Osteoblast (primary cell): ENCODE results near the genes ZMAT5 and RNF215.

- CAGE, long polyA plus RNA = no peak
- RRBS = 2% methylated on average over 35 of the region's 73 CpGs
Measured at GRCh38 chr22:28799741-28800633, 27.5 kb downstream of the CCDC117 start.

- CAGE, long polyA plus RNA = no peak
- RRBS = no CpG with 5 or more reads among the region's 15 CpGs
Measured at GRCh38 chr22:28882338-28883040, 883 bp upstream of the ZNRF3 start.

DNA sequence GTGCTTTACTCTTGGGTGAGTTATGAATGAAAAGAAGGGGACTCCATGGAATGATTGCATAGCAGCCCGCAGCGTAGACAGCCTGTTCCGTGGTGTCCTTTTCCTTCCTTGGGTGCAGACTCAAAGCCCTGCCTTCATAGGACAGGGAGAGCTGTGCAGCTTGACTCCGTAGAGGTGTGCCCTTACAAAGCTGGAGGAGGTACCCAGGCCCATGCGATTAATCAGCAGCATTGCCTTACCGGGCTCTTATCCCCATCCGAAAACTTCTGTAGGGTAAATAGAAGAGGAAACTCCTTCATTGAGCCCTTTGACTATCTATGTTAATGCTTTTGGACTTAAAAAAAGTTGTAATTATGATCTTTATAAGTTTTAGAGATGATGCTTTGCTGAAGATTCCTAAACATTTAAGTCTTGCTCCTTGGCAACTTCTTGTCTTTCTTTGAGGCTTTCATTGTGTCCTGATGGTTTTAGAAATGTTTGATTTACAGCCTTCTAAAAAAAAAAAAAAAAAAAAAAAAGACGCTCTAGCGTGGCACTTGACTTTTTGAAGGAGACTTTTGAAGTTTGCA lies 1.8 kb downstream of the ZNRF3 start:
- CAGE, long polyA plus RNA = no peak
- RRBS = no CpG with 5 or more reads among the region's 9 CpGs

- CAGE, long polyA plus RNA = no peak
- RRBS = 31% methylated on average over 2 of the region's 12 CpGs
Measured at GRCh38 chr22:28911685-28912694, 28.6 kb downstream of the ZNRF3 start.

DNA sequence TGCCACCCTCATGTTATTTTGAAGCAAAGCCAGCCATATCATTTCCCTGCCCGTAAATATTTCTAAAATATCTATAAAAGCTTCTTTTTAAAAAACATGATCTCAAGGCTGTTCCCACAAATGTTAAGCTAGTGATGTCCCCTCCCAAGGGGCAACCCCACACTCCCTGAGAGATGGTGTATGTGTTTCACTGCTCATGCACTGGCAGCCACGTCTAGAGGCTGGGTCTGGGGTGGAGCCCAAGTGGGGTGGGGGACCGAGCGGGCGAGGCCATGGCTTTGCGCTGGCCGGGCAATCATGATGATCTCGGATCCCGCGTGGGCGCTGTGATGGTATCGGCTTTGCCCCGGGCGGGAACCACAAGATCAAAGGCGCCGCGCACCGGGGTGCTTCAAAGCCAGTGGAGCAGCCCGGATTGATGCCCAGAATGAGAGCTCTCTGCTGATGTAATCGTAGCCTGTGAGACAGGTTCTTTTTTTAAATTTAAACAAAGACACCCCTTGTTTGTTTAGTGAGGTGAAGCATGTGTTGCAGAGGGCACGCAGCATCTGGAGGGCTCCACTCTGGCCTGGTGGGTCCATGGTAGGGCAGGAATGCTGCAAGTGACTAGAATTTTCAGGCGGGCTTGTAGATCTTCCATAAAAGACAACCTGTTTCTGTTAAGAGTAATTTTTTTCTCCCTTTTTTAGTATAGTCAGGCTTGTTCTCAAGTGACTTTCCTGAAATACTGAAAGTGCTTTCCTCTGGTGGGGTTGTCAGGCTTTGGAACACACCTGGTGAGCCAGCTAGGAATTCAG lies 40.5 kb downstream of the ZNRF3 start:
- CAGE, long polyA plus RNA = no peak
- RRBS = 59% methylated on average over 7 of the region's 22 CpGs

DNA sequence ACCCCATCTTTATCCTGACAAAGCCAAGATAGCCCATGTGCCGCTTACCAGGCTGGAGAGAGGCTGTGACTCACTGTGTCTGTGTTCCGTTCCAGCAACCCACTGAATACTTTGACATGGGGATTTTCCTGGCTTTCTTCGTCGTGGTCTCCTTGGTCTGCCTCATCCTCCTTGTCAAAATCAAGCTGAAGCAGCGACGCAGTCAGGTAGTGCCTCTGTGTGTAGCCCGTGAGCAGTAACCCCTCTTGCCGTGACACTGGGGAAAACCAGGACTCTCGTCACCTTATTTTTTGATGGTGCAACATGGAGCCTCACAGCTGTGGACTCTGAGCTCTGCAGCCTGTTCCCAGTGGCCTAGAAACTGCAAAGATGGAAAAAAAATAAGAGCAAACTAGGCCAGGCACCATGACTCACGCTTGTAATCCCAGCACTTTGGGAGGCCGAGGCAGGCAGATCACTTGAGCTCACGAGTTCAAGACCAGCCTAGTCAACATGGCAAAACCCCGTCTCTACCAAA lies 16.9 kb downstream of the C22orf31 start:
- CAGE, long polyA plus RNA = no peak
- RRBS = no CpG with 5 or more reads among the region's 13 CpGs

GRCh38 chr22:29112776-29113243 lies 40.0 kb downstream of the KREMEN1 start:
- CAGE, long polyA plus RNA = no peak
- RRBS = no CpG with 5 or more reads among the region's 8 CpGs

DNA sequence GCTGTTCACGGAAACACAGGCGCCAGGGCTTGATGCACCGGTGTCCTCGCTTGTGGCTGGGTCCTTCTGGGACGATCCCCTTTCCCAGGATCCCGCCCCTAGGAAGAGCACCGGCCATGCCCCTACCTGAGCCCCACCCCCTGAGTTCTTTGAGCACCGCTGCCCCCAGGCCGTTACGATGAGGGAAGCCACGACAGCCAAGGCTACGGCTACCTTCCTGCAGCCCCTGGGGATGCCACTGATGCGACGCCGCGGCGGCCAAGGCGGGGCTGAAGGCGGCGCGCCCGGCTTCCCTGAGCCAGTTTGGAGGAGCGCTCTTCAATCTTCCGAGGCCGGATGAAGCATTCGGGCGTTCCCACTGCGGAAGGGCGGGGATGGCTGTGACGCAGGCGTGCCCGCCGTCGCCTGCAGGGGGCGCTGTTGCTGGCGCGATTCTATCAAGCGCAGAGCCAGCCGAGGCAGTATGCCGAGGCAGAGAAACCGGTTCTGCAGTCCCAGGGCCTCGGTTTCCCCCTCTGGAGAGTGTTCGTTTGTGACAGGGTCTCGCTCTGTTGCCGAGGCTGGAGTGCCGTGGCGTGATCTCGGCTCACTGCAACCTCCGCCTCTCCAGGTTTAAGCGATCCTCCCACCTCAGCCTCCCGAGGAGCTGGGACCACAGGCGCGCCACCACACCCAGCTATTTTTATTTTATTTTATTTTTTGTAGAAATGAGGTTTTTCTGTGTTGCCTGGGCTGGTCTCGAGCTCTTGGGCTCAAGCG lies 9.7 kb upstream of the NEFH start:
- CAGE, long polyA plus RNA = no peak
- RRBS = 15% methylated on average over 5 of the region's 55 CpGs

GRCh38 chr22:29678012-29678430 lies 41.8 kb upstream of the CABP7 start:
- CAGE, long polyA plus RNA = no peak
- RRBS = no CpG with 5 or more reads among the region's 8 CpGs

GRCh38 chr22:29701020-29702346 lies 18.3 kb upstream of the CABP7 start:
- CAGE, long polyA plus RNA = no peak
- RRBS = no CpG with 5 or more reads among the region's 20 CpGs

DNA sequence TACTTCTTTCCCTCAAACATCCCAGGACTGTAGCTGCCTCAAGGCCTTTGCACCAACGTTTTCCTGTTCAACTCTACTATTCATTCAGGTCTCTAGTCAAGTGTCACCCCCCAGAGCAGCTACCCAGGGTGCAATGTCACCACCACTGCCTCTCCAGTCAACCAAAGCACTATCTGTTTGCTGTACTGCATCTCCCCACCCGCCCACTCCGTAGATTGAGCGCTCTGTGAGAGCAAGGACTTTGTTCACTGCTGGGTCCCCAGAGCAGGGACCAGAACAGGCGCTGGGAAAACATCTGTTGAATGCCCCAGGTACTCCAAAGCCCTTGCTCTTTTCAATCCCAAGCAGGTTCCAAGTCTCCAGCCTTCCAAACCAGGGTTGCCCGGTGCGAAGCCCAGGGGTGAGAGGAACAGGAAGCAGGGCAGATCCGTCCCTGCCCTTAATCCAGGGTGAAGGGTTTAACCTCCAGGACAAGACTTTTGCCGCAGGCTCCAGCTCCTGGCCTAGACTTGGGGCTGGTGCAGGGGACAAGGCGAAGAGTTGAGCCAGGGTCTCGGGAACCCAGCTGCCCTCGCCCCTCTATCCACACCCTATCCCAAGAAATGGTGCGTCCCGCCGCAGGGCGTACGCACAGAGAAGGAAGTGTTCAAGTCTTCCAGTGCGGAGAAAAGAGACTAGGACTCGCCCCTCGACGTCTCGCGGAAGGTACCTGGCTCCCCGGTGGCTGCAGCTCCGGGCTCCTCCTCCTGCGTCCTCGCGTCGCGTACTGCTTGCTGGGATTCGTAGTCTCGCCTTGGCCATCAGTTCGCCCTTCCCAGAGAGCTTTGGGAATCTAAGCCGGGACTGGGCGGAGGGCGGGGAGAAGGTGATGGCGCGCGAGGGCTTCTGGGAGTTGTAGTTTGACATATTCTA lies at the start of gene ZMAT5:
Gene ZMAT5 (minus strand): TSS at position 768 of the 912 bp plus-strand sequence.
- CAGE, long polyA plus RNA = no peak
- RRBS = under 1% methylated on average over 8 of the region's 39 CpGs

DNA sequence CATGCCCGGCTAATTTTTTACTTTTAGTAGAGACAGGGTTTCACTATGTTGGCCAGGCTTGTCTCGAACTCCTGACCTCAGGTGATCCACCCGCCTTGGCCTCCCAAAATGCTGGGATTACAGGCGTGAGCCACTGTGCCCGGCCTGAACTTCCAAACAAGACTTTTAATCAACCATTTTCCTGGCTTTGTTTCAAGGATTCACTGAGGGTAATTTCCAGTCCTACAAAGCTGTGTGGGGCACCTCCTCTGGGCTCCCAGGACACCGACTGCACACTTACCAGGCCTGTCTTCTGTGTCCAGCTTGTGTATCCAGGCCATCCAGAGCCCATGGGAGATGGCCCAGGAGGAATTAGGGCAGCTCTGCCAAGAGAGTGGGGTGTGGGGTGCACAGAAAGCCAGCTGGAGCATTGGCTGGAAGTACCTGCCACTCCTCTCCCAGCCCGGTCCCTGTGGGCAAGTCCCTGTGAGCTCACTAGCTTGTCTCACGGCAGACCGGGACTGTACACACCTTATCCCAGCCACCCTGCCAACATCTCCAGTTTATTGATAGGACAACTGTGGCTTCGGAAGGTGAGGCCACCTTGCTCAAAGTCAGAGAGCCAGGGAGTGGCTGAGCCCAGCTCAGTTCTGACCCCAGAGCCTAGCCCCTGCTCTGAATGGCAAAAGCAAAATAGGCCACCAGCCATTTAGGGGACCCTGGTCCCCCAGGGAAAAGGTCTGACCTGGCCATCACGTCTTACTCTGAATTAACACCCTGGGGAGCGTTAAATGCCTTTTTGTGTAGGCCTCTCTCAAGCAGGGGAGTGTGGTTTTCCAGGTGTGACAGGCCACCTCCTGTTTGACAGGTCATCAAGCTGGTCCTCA lies 14.9 kb downstream of the UQCR10 start:
- CAGE, long polyA plus RNA = no peak
- RRBS = 33% methylated on average over 3 of the region's 12 CpGs

DNA sequence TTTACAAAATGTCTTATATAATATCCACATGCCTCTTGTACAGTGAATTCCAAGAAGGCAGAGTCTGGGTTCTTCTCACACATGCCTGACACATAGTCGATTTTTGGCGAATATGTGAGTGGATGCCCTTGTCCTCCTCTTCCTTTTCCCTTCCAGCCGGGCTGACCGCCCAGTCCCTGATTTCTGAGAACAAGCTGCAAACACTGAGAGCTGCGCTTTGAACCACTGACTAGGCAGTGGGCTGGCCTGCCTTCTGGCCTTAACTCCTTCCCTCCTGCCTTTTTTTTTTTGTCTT lies 17.8 kb downstream of the UQCR10 start:
- CAGE, long polyA plus RNA = no peak
- RRBS = no CpG with 5 or more reads among the region's 5 CpGs

- CAGE, long polyA plus RNA = no peak
- RRBS = no CpG with 5 or more reads among the region's 3 CpGs
Measured at GRCh38 chr22:30076979-30077693, 3.1 kb upstream of the HORMAD2 start.

GRCh38 chr22:30310428-30310959 lies 16.2 kb downstream of the TBC1D10A start:
- CAGE, long polyA plus RNA = no peak
- RRBS = no CpG with 5 or more reads among the region's 7 CpGs

DNA sequence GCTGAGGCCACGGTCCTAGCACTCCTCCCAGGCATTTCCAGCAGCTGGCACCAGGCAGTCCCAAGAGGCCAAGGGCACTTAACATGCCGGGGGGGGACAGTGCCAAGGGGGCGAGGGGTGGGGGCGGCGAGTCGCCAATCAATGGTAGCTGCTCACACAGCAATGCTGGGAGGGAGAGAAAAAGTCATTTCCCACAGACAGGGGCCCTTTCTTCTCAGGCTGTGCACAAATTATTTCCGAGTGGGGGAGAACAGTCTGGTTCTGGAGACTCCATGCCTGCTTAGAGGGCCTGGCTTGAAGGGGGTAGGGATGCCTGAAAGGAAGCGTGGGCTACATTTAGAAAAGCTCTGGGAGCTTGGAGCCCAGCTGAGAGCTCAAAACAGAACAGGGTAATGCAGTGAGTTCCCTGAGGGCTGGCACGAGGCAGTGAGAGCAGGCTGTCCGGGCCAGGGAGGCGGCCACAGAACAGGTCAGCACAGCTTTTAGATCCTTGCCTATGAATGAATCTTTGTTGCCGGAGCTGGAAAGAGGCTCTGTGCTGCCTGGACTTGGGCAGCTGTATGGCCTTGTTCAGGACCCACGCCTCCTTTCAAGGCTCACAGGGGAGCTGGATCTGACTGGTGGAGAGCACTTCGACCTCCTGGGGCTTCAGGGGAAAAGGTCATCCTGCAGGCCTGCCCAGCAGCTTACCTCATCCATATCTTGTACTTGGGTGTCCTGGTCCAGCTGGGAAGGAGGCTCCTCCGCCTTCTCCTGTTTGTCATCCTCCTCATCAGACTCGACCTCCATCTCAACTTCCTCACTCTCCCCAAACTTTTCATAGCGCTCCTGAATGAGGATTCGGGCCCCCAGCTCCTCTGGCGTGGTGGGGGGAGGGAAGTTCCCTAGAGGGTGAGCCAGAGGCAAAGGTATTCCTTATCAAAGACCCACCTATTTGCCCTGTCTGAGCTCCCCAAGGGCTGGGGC lies 14.5 kb upstream of the TBC1D10A start:
- CAGE, long polyA plus RNA = no peak
- RRBS = 64% methylated on average over 3 of the region's 19 CpGs

GRCh38 chr22:30342057-30342600 lies 14.6 kb downstream of the SF3A1 start:
- CAGE, long polyA plus RNA = no peak
- RRBS = no CpG with 5 or more reads among the region's 8 CpGs

DNA sequence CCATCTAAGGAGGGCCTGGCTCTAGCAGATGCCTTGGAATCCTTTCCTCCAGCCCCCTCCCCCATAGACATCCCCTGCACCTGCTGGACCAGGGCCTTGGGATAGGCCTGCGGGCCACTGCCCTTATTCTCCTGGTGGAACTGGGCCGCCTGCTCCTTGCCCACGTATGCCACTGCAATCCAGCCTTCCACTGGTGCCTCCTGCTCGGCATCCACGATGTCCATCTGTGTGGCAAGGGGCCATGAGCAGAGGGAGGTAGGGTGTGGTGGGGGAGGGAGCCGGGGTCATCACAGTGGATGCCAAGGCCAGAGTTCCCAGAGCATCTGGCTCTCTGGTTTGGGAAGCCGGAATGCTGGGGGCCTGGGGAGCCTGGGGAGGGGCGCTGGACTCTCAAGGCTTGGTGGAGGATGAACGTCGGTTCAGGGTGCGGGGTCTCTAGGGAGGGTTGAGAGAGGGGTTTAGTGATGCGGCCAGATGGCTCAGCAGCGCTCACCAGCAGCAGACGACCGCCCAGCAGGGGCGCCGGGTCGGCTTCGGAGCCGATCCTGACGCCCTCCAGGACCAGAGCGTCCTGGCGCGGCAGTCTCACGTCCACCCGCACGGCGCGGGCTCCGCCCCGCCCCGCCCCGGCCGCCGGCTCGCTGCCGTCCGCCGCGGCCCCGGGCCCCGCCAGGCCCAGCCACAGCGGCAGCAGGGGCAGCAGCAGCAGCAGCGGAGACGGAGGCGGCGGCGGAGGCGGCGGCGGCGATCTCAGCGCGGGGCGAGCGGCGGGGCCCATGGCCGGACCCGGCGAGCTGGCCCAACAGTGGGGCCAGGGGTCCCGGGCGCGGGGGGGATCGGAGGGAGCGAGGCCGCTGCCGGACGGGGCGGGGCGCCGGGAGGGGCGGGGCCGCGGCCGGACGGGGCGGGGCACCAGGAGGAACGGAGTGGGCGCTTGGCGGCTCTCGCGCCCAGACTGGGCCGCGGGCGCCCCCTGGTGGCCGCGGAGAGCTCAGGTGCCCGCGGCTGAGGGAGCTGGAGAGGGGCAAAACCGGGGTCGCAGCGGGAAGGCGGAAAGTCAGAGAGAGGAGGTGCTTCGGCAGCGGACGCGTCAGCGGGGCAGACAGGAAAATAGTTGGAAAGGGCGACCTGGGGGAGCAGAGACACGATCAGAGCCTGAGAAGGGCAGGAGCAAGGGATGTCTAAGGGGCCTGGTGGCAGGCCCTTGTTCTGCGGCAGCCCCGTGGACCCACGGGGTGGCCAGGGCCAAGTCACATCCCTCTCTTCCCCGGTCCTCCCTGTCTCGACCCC lies at the start of gene RNF215:
Gene RNF215 (minus strand): TSS at position 876 of the 1,290 bp plus-strand sequence.
- CAGE, long polyA plus RNA = start-site peak on the minus strand centred at position 857 of the sequence, 73 bp wide, 19 and 17 reads in 2 replicates
- RRBS = 2% methylated on average over 22 of the region's 105 CpGs

- CAGE, long polyA plus RNA = no peak
- RRBS = no CpG with 5 or more reads among the region's 15 CpGs
Measured at GRCh38 chr22:30399426-30399886, 2.6 kb downstream of the SEC14L2 start.

DNA sequence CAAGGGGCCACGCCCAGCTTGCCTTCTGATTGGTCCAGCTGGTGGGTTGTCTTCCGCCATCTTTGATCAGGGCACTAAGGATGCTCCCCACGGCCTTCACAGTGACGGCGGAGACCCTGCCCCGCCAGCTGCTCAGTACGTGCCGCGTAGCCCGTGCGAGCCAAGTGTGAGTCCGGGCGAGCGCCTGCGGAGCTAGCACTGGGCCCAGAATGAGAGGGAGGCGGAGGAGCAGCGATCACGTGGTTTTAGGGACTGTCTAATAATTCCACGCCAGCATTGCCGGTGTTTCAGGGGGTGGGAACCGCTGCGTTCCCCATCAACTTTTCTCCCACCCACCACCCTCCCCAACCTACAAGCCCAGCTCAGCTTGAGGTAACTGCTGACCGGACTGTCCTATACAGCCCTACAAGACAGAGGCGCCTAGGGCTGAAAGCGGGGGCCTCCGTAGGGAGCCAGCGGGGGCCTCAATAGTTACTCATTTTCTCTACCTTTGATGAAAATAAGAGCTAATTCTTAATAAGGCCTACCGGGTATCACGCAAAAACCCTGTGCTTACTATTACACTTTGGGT lies 1.5 kb upstream of the MTFP1 start:
- CAGE, long polyA plus RNA = no peak
- RRBS = under 1% methylated on average over 9 of the region's 29 CpGs